Measurements from ENCODE around the gene ALDH18A1.

DNA sequence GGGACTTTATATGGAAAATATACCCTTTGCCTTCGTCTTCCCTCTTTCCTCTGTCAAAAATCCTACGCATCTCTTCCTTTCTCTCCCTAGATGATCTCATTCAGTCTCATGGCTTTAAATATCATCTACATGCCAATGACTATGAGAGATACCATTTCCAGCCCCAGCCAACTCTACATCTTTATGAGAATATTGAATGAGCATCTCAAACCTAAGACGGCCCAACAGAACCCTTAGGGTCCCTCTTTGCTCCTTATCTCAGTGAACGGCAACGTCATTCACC lies 72.8 kb downstream of the SORBS1 start:
- PRO-cap = no peak

GRCh38 chr10:95517204-95518026 lies 43.8 kb downstream of the SORBS1 start:
- PRO-cap = no peak

- PRO-cap = no peak
Measured at GRCh38 chr10:95542644-95543442, 18.3 kb downstream of the SORBS1 start.

DNA sequence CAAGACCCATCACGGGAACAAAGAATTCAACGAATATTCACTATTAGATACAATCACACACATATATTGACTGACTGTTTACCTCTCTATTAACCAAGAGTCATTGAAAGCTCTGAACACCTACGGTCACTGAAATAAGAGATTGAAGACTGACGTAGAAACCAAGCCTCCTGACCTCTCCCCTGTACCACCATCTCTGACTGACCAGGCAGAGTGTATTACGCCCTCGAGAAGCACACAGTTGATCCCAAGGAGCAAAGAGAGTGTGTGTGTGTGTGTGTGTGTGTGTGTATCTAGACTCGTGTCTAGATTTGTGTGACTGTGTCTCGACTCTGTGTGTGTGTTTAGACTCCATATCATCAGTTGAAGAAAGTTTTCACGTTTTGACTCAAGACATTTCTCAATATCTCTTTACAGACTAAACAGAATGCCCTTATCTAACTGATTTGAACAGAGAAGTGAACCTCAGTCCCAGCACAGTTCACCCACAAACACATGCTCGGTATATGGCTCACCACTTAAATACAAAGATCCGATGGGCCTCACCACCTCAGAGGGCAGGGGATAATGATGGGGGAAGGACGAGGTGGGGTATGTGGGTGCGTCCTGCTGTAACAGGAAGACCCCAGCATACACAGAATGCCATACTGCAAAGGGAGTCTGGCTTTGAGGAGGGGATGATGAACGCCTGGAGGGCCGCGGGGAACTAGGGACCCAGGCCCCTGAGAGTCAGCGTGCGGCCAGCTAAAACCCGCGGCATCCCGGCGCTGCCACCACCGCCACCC lies 900 bp downstream of the ALDH18A1 start:
- PRO-cap = no peak

DNA sequence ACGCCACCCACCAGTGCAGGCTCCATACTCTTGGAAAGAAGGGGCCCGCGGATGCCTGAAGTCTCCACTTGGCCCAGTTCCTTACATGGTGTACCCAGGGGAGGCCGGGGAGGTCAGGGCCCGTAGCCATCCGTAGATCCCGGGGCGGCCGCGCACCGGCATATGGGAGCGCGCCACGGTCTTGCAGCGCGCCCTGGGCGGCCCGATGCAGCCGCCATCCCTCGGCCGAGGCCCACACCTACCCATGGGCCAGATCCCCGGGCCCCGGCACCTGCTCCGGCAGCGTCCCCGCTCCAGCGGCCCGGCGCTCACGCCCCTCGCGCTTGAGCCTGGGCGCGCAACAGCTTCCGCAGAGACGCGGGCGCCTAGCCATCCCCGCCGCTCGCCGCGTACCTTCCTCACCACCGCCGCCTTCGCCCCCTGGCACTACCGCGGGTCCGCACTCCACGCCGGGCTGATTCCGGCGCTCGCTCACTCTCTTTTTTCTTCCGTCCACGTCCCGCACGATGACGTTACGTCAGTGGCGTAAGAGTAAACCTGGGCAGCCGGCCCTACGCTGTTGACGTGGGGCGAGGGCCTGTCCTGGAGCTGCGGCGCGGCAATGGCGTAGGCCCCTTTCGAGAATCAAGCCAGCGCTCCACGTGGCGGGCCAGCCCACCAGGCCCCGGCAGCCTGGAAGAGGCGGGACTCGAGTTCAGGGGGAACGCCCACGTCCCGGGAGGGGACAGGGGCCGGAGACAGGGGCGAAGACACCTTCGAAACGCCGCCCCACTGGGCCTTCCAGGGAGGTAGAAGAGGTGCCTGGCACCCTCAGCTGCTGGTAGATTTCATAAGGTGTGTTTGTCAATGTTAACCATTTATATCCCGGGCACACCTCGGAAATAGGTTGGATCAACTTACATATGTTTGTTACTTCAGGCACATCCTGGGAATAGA lies at the start of gene ALDH18A1:
TSS of gene ALDH18A1 (minus strand) at position 508 of the 936 bp plus-strand sequence.
- PRO-cap = bidirectional peak, plus-strand start at position 727 of the sequence, minus-strand start at position 485 of the sequence

- PRO-cap = no peak
Measured at GRCh38 chr10:95741567-95742385, 14.2 kb upstream of the ENTPD1 start.

GRCh38 chr10:95756260-95757243 lies 589 bp downstream of the ENTPD1 start:
- PRO-cap = unidirectional peak, minus-strand start at chr10:95756612

DNA sequence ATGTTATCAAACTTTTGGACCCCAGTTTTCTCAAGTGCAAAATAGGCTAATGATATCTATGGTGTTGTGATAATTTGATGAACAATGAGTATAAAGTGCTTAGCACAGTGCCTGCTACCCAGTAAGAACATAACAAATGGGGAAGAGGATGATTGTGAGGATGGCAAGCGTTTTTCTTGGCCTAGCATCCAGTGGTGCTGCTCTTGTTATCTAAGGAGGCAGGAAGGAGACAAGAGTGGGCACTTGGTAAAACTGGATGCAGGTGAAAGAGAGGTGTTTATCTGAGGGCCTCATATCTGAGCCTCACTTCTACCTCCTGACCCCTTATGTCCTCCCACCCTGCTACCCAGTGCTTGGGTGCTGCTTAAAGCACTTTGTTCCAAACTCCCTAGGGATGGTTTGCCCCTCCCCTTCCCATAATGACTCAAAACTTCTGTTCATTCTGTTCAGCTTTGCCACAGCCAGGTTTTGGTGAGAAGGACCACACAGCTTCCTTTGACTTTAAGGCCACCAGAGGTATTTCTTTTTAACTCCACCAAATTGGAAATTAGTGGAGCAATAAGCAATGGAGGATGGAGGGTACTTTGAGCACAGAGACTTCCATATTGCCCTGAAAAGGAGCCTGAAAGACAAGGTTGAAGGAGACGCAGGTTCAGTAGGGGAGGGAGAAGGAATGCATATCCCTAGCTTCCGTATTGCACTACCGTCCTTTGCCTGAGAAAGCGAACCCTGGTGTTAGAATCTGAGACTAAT lies 30.0 kb downstream of the ENTPD1 start:
- PRO-cap = no peak

- PRO-cap = no peak
Measured at GRCh38 chr10:95906896-95907436, 809 bp upstream of the CC2D2B start.

DNA sequence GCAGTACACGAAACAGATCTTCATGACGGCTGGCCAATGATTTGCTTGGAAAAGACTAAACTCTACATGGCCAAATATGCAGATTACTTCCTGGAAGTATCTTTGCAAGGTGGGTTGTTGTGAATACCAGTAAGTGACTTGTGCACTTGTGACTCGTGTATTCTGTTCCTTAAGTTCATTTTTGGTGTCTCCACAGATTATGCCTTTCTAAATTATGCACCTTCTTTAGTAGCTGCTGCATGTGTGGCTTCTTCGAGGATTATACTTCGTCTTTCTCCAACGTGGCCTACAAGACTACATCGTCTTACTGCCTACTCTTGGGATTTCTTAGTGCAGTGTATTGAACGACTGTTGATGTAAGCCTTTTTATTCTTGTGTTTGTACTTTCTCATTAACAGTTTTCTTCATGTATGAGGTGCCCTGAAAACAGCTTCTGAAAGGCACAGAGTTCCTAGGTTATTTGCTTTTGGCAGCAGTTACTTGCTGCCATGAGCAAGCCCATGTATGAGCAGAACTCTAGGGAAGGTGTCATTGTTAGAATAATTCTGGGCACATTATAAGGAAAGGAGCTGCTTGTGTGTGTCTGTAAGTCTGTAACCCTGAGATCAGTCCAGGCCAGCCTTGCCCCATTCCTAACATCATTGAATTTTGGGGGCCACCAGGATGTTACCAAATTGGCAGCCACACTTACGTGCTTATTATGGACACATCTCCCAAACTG lies 13.7 kb downstream of the CCNJ start:
- PRO-cap = no peak

DNA sequence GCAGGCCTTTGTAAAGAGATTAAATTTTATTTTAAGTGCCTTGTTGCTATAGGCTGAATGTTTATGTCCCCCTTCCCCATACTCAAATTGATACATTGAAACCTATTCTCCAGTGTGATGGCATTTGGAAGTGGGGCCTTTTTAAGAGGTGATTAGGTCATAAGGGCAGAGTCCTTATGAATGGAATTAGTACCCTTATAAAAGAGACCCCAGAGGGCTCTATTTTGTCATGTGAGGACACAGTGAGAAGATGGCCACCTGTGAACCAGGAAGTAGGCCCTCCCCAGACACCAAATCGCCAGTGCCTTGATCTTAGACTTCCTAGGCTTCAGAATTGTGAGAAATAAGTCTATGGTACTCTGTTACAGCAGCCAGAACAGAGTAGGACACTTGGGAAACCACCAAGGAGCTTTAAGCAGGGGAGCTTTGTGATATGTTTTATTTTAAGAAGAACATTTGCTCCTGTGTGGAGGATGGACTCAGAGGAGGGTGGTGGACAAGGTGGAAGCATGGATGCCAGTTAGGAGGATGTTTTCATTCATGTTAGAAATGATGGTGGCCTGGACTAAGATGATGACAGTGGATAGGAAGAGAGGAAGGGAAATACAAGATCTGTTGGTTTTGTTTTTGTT lies 9.3 kb downstream of the ZNF518A start:
- PRO-cap = no peak

DNA sequence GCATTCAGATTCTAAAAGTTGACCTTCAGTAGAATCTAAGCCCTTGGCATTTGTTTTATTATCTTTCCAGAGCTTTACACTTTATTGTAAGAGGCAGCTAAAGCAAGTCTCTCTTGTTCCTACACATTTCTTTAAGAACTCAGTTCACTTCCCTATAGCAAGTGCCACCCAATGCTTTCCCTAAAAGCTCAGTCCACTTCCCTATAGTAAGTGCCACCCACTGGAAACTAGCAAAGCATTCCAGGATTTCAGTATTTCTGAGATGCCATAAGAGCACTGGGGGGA lies 403 bp downstream of the BLNK start:
- PRO-cap = no peak

DNA sequence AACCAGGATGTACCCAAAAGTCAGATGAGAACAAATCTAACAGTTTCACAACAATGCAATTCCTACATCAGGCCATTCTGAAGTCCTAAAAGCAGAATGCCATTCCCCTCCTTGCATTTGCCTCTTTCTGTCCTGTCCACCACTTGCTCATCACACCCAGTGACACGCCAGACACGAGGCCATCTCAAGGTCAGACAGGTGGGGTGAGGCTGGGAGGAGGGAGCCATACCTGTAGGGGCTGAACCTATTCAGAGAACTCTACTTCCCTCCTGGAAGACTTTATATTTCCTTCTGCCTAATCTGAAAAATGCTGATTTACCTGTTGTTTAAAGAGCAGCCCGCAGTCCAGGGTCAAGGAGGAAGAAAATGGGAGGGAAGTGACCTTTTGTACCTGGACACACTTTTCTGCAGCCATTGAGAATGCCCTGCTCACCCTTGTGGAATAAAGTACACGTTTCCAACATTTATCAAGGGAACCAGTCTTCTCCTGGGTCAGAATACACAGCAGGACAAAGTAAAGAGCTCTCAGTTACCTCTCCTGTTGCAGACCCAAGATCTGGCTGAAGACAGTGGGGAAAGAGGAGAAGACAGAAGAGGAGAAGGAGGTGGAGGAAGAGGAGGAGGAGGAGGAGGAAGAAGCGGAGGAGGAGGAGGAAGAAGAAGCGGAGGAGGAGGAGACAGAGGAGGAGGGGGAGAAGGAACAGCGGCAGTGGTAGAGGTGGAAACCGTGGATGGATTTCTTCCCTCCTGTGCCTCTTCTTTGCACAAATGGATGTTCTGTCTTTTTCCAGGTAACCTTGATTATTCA lies 1.1 kb upstream of the BLNK start:
- PRO-cap = no peak

GRCh38 chr10:96369778-96370350 lies 11.1 kb upstream of the OPALIN start:
- PRO-cap = no peak

GRCh38 chr10:96520773-96521601 lies 7.3 kb upstream of the TLL2 start:
- PRO-cap = no peak

DNA sequence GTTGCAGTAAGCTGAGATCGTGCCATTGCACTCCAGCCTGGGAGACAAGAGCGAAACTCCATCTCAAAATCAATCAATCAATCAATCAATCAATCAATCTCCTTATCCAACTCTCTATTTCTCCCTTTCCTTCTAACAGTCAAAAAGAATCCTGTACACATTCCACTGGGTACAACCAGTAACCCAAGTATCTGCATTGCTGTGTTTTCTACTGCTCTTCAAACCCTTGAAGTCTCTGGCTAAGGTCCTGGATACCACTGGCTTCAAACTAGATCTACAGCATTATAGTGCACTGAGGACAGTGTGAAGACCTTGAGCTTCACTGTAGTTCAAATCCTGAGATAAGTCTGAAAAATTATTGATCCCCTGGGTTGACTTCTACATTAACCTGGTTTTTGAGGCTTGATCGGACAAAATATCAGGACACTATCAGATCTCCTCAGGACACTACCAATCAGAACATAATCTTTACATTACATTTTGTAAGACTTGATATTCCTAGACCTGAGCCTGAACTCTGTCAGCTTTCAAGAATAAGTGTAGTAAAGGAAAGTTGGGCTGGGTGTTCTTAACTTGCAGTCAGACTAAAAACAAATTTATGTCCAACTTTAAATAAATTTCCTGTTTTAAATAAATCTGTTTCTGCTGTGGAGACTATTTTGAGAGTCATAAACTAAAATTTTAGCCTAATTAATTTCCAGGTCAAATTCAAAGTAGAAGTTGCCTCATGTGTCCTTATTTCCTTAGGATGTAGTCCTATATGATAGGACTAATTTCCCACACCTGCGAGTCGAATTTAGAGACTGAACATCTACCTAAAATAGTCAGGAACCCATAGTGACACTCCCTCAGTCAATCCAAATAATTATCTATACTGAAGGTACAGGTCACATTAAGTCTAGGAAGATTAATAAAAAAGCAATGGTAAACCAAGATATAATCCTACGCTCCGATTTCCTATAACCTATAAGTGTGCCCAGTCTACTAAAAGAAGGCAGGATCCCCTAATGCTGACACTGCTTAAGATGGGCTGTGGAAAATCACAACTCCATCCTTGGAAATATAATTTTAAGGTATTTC lies 32.4 kb upstream of the TLL2 start:
- PRO-cap = no peak

GRCh38 chr10:96557084-96557998 lies 29.5 kb downstream of the TM9SF3 start:
- PRO-cap = no peak

- PRO-cap = no peak
Measured at GRCh38 chr10:96561795-96562294, 25.0 kb downstream of the TM9SF3 start.

- PRO-cap = no peak
Measured at GRCh38 chr10:96718135-96719115, 1.9 kb downstream of the PIK3AP1 start.

GRCh38 chr10:97024121-97024696 lies 161.6 kb downstream of the SLIT1 start:
- PRO-cap = no peak

Data from Metastatic Pancreatic Carcinoma in the Ovary (tissue), 1 donor.